Left lung (tissue), 1 donor: ENCODE data around the gene PPIH.

DNA sequence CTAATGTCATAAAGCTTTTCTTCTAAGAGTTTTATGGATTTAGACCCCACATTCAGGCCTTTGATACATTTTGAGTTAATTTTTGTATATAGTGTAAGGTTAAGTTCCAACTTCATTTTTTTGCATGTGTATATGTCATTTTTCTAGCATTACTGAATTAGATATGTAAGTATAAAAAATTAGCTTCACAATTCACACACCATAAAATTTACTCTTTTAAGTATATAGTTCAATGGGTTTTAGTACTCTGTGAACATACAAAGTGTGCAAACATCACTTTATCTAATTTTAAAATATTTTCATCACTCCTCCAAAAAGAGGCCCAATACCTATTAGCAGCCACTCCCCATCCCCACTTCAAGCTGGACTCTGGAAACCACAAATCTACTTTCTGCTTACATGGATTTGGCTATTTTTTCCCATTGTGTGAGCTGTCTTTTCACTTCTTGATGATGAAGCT is 109.0 kb upstream of the SLFNL1 start:
- PRO-cap: no peak

DNA sequence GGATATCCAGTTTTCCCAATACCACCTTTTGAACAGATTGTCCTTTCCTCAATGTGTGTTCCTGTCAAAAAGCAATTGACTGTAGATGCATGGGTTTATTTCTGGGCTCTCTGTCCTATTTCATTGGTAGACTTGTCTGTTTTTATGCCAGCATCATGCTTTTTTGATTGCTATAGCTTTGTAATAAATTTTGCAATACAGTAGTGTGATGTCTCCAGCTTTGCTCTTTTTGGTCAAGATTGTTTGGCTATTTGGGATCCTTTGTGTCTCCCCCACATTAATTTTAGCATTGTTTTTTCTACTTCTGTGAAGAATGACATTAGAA is 76.1 kb downstream of the SCMH1 start:
- PRO-cap: no peak

GRCh38 chr1:41168527-41169319 is 73.4 kb downstream of the SCMH1 start:
- PRO-cap: no peak

DNA sequence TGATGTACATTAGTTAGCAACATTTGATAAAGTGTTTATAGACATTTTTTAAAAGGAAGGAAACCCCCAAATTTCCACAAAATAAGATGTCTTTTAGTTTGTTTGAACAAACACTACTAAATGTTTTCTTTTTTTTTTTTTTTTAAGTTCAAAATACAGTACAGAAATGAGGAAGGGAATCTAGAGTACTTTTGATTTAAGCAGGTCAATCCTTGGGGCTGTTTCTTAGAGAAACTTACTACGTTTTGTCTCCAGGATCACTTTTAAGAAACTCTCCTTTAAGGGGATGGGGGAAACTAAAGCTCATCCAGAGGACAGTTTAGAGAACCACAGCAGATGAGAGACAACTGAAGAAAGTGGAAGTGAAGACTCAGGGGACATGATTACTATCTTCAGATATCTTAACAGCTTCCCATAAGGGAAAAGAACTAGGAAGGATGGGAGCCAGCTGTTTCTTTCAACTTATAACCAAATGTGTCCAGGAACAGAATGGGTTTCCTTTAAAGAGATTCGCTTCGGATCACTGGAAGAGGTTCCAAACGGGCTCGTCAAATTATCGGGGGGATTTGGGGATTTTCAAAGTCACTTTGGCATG is 1.4 kb downstream of the SCMH1 start:
- PRO-cap: no peak

DNA sequence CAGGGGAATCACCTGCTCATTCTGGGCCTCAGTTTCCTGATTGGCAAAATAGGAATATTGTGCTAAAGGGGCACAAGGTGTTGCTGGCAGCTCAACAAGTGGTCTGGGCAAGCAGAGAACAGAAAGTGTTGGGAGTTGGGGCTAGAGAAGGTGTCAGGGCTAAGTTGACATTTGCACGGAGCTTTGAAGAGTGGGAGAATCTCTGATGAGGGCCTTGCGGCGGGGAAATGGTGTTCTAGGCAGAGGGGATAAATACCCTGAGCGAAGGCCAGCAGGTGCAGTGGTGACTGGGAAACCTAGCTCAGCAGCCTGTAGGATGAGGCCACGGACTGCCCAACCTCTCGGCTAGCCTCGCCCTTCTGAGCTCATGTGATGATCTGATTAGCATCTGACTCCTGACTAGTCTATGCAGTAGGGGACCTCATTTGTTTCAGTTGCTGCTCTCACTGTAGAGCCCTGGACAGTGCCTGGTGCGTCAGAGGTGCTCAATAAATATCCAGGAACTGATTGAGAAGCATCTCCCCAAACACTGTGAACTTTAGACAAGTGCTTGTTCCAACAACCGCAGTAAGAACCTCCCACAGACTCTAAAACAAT is 118.0 kb upstream of the SCMH1 start:
- PRO-cap: no peak

DNA sequence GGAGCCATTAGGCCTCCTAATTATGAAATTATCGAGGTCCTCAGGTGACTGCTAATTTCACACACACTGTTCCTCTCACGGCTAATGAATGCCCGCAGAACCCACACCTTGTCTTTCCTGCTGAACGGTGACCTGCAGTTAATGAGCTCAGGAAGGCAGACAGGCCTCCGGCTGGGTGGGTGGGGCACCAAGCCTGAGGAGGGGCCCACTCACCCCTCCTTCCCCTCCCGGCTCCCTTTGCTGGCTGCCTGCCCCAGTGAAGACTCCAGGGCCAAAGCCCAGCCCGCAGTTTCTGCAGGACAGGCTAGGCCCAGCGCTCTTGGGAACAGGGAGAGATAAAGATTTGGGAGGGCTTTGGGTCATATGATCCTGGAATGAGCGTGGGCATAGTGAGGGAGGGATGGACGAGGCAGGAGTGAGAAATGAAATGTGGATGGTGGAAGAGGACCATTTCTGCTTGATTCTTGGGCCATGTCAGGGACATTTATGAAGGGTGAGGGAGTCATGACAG is 96.8 kb downstream of the EDN2 start:
- PRO-cap: no peak

DNA sequence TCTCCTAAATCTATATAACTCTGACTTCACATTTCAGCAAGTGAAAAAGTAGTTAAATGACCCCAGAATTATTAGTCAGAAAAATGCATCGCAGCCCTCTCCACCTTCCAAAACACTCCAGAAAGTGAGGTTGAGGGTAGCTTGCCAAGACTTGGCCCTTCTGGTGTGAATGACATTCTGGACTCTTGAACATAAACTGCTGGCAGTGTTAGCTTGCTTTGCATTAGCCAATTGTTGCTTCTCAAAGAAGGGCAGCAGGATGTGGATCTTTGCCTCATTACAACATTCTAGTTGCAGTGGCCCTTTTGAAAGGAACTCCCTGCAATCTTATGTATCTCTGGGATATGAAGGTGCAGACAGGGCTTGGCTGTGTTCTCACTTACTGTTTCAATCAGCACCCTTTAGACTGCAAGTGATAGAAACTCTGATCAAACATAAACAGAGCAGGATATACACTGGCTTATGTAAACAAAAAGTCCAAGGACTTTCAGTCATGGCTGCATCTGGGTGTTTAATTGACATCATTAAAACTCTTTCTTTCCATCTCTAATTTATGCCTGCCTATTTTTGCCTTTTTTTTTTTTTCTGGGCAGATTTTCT is 22.4 kb downstream of the EDN2 start:
- PRO-cap: no peak

GRCh38 chr1:41466008-41466543 is 18.4 kb downstream of the EDN2 start:
- PRO-cap: no peak

DNA sequence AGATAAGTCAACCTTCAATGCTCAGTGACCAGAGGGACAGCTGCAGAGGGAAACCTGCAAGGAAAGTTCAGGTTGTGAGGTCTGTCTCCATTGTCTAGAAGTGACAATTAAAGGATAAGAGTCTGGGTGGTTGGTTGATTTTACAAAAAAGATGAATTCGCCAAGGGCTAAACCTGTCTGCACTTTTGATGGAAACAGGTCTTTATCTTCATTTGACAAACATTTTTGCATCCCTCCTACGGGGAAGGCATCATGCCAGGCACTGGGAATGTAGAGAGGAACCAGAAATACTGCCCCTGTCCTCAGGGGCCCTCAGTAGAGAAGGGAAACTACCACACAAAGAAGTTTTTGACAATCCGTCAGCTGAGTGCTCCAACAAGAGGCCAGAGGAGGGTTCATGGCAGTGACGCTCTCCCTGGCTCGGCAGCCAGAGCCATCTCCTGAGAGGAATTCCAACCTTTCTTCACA is 154.2 kb downstream of the HIVEP3 start:
- PRO-cap: no peak

DNA sequence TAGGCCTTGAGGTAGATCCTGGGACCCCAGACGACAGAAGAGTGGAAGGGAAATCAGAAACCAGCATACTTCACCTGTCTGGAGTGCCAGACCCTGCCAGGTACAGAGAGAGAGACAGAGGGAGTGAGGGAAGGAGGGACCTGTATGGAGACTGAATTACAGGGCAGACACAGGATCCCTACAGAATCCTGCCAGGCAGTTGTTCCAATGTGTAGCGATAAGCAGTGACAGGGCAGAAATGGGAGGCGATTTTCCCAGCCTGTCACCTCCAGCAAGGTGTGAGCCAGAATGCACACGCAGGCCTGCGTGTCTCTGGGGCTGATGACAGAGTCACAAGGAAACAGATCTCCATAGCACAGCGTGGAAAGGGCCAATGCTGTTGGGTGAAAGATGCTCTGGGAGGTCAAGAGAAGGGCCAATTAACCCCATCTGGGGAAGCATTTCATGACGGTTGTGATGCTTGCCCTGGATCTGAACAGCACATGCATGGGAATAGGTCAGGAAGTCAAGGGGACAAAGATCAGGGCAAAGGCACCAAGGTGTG is 111.3 kb downstream of the HIVEP3 start:
- PRO-cap: no peak

- PRO-cap: no peak
Measured at GRCh38 chr1:41881397-41881852, 37.3 kb downstream of the HIVEP3 start.

DNA sequence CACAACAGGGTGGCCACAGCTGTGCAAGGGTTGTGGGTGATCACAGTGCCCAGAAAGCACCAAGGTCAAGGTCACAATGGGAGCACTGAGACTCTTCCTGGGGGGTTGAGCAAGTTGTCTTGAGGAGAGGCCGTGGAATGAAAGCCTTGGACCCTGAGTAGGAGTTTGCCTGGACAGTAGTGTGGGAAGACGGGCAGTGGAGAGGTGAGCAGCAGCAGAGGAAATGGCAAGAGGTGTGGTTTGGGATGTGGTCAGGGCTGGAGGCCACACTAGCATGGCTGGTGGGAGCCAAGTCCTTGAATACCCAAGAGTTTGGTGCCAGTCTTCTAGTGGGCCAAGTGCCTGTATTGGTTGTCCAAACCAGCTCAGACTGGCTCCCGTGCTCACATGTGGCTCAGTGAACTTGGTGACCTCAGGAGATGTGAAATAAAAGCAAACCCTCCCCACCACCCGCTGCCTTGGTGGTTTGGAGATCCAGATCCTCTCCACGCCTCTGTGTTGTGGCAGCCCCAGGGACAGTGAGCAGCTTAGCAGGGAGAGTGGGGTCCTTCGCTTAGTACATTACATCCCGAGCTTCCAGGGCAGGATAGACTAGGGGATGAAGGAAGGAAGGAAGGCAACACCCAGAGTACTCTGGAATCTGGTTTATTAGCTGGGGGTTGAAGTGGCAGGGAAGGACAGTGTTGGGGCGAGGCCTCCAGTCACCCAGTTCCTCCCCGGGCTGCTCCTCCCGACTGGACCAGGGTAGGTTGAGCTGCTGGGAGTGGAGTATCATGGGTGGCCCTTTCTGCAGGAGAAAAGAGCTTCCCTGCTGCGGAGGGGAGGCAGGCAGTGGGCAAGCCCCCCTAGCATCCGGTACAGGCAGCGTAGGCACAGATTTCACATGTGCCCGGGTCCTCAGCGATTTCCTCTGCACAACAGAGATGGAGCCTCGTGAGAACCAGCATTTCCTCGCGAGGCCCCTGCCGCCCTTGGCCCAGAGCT is 2.2 kb downstream of the GUCA2A start:
- PRO-cap: no peak

- PRO-cap: no peak
Measured at GRCh38 chr1:42177553-42178015, 13.0 kb upstream of the GUCA2A start.

- PRO-cap: no peak
Measured at GRCh38 chr1:42457857-42458439, 1.6 kb downstream of the PPCS start.

DNA sequence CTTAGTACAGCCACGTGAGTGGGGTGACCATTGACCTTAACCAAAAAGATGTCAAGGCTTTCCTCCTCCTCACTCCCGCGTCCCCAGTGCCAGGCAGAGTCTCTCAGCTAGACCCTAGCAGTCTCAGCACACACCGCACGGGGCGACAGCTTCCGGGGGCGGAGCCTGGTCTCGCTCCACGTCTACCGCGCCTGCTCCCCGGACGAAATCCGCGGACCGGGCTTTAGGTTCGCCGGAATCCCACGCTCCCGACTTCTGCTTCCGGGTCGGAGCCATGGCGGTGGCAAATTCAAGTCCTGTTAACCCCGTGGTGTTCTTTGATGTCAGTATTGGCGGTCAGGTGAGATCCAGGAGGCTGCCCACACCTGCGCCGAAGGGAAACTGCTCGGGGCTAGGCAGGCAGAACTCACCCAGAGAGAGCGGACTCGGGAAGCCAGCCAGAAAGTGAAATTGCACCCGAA is at the start of gene PPIH:
PPIH (plus strand) TSS at position 251 of the 461 bp plus-strand sequence.
- PRO-cap: bidirectional peak, plus-strand start at position 252 of the sequence, minus-strand start at position 88 of the sequence

GRCh38 chr1:42683386-42683642 is 1.1 kb downstream of the YBX1 start:
- PRO-cap: no peak

DNA sequence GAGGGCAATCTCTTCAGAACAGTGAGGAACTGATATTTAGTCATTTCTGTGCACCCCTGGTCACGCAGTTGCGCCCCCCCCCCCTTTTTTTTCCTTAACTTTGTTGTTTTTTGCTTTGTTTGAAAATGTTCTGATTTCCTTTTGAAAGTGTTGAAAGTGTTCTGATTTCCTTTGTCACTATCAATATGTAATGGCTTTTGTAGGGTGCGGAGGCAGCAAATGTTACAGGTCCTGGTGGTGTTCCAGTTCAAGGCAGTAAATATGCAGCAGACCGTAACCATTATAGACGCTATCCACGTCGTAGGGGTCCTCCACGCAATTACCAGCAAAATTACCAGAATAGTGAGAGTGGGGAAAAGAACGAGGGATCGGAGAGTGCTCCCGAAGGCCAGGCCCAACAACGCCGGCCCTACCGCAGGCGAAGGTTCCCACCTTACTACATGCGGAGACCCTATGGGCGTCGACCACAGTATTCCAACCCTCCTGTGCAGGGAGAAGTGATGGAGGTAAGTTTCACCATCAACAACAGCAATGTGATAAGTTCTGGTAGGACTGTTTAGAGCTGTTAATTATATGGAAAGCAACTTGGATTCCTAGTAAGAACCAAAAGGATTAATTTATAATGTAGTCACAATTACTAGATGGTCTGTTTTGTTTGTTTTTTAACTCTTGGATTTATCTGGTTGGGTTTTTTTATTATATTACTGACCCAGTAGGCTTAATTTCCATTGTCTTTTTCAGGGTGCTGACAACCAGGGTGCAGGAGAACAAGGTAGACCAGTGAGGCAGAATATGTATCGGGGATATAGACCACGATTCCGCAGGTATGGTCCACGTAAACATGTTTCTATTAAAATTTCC is 14.5 kb downstream of the YBX1 start:
- PRO-cap: no peak

DNA sequence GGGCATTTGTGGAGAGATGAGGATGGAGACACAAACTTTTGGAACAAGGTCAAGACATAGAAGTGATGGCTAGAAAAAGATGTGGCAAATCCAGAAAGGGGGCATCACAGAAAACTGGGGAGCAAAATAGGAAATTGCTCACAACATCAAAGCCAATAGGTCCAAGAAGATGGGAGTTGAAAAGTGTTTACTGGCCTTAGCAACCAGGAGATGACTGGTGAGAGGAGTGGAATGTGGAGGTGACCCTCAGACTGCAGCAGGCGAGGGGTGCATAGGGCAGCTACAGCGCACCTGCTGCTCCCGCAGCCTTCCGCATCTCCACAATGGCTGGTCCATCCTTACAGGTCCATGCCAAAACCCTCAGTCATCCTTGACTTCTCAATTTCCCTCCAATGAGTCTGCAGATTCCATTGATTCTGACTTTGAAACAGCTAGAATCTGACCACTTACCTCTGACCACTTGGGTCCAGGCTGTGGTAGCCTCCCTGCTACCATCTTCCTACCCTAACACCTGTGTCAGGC is 22.3 kb downstream of the CLDN19 start:
- PRO-cap: no peak

DNA sequence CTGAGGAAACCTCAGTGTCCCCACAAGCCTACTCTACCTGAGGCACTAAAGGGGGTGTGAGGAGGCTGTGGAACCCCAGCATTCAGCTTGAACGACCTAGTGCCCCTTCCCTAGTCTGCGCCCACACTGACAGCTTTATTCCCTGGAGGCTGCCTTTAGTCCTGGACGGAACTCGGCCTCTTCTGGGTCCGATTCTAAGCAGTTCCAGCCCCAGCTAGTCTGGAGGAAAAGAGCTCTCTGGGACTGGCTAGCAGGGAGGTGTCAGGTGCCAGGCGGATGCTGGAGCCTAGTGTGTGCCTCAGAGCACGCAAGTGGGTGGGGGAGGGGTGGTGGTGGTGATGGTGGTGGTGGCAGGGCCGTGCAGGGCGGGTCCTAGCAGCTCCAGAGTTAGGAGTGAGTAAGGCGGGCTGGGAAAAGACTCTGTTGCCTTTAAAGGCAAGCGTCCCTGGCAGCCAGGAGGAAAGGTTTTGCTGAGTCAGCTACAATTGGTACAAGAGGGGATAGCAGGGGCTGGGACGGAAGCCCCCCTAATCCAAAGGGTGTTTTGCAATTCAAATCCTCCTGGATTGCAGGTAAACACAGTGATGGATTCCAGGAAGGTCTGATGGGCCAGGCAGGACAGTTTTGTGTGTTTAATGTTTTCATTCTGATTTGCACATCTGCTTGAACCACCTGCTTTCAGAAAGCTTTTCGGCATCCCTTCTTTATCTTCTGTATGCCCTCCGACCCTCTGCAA is 4.0 kb upstream of the SLC2A1 start:
- PRO-cap: no peak

DNA sequence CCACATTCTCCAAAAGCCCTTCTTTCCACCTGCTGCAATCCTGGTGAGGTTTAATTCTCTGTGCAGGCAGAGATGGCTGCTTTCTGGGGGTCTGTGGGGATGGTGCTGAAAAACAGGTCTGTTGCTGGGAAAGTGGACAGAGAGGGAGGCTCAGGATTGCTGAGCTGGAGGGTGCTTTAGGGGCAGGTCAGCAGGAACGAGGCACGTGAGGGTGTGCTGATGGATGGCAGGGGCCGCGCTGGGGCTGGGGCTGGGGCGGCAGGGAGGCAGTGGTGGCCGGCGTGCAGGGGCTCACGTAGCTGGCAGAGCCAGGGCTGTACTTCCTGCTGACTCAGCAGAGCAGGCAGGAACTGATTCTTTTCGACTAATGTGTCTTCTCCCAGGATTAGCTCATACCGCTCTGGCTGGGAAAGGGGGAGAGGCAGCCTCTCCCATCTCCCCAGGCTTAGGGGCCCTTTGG is 89.3 kb upstream of the CFAP144 start:
- PRO-cap: no peak